ENCODE results near the gene NUPR2.

GRCh38 chr7:50674259-50674885, 108.3 kb downstream of the GRB10 start:
- PRO-cap, result no peak
- RAMPAGE, long total RNA, result no peak

- PRO-cap, result no peak
- RAMPAGE, long total RNA, result no peak
Observed at GRCh38 chr7:50739604-50740845, 42.7 kb downstream of the GRB10 start.

GRCh38 chr7:50763778-50764276, 18.9 kb downstream of the GRB10 start:
- PRO-cap, result no peak
- RAMPAGE, long total RNA, result no peak

DNA sequence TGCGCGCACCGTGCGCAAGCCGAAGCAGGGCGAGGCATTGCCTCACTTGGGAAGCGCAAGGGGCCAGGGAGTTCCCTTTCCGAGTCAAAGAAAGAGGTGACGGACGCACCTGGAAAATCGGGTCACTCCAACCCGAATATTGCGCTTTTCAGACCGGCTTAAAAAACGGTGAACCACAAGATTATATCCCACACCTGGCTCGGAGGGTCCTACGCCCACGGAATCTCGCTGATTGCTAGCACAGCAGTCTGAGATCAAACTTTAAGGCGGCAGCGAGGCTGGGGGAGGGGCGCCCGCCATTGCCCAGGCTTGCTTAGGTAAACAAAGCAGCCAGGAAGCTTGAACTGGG, 116.3 kb upstream of the GRB10 start:
- PRO-cap, result no peak
- RAMPAGE, long total RNA, result no peak

GRCh38 chr7:51081342-51081680, 235.3 kb downstream of the COBL start:
- PRO-cap, result no peak
- RAMPAGE, long total RNA, result no peak

DNA sequence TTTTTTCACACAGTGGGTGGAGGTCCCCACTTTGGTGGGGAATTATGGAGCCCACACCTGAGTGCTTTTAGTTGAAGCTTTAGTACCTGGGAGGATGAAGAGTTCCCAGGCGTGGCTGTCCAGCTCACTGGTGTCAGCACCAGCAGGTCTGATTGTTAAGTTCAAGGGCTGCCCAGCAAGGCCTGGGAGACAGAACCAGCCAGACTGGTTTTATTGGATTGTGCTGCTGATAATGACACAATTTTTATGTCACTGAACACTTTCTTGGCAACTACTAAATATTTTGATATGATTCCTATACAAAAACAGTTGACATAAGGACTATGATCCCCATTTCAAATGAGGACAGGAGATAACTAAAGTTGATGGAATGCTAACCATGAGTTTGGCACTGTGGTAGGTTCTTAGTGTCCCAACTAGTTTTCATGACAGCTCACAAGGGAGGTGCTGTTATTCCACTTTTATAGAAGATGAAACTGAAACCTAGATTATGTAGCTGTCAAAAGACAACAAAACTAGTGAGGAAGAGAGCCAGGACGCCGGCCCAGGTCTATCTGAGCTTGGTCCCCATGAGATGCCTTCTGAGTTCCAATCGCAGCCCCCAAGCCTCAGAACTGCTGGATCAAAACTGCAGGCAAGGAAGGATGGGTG, 52.9 kb downstream of the COBL start:
- PRO-cap, result no peak
- RAMPAGE, long total RNA, result no peak

- PRO-cap, result no peak
- RAMPAGE, long total RNA, result no peak
Observed at GRCh38 chr7:54664203-54664944, 94.6 kb downstream of the SEC61G start.

GRCh38 chr7:55029946-55030401, 11.2 kb downstream of the EGFR start:
- PRO-cap, result no peak
- RAMPAGE, long total RNA, result no peak

GRCh38 chr7:55095320-55096052, 76.7 kb downstream of the EGFR start:
- PRO-cap, result no peak
- RAMPAGE, long total RNA, result no peak

DNA sequence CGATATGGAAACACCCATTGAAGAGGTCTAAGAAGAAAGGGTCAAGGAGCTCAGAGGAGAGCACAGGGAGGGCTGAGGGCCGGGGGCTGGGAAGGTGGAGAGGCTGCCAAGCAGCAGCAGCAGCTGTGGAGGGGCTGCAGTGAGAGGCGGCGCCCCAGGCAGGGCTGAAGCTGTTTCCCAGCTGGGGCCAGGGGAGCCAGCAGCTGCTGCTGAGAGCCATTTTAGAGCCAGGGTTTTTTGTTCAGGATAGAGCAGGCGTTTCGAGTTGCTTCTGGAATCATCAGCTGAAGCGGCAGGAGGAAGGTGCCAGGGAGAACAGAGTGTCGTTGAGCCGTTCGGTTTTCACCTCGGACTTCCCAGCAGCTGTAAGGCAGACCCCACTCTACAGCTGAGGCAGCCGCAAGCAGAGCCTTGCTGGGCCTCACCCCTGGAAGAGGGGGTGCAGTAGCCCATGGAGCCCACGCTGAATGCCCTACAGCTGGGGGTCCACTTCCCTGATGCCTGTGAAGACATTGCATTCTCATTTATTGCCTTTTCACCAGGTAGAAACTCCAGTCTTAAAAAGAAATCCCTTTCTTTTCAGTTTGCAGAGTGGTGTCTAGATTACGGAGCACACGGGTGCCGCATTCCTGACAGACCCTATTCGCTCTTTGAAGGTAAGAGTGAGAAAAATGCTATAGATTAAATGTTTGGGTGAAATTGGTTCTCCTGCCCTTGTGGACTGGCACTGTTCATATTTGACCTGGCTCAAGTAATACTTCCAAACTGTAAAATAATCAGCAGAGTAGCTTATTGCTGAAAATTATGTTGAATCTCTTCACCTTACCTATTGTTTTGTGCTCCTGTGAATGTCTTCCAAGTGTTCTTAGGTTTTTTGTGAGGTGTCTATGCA, 62.9 kb downstream of the LANCL2 start:
- PRO-cap, result no peak
- RAMPAGE, long total RNA, result no peak

- PRO-cap, result no peak
- RAMPAGE, long total RNA, result no peak
Observed at GRCh38 chr7:55438780-55439612, 73.9 kb downstream of the LANCL2 start.

GRCh38 chr7:55515440-55516441, 56.6 kb downstream of the VOPP1 start:
- PRO-cap, result no peak
- RAMPAGE, long total RNA, result no peak

DNA sequence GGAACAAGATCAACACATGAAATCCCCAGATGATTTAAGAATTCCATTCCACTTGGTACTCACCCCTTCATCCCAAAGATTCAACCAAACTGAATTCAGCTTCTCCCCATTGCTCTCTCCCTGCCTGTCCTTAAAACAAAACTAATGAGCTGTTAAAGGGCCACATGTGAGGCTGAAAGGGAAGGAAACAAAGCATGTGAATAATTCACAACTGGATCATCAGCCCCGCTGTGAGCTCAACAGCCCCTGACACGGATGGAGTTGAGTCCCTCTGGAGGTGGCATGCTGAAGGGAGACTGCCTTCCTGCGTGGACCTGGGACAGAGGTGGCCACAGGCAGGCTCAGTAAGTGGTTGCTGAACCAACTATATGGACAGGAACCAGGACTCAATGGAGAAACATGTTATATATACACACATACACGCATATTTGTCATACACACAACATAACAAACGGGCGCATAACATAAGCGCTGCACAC, 32.8 kb downstream of the VOPP1 start:
- PRO-cap, result no peak
- RAMPAGE, long total RNA, result no peak

GRCh38 chr7:55546735-55547300, 25.5 kb downstream of the VOPP1 start:
- PRO-cap, result no peak
- RAMPAGE, long total RNA, result no peak

DNA sequence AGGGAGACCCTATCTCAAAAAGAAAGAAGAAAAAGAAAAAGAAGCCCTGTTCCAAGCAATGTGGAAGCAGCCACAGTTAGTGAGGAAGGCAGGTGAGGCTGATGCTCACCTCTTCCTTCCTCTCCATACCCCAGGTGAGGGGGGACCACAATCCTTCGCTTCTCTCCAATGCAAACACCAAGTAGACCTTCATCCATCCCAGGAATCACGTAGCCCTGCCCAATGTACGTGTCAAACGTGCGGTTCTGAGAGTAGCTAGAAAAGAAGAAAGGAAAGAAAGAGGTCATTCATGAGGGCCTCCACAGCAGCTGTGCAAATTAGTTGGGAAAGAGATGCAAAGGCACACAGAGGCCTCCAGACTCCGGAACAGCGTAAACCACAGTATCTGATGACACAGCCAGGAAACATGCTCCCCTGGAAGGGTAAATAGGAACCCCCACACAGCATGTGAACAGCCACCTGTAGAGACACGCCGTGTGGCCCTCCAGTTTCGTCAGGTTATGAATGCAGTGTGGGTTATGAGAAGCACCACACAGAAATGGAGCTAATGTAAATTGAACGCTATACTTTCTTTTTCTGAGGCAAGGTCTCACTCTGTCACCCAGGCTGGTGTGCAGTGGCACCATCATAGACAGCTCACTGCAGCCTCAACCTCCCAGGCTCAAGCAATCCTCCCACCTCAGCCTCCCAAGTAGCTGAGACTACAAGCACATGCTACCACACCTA, 126.8 kb upstream of the VOPP1 start:
- PRO-cap, result no peak
- RAMPAGE, long total RNA, result no peak

- PRO-cap, result no peak
- RAMPAGE, long total RNA, result no peak
Observed at GRCh38 chr7:55911642-55912175, 24.5 kb downstream of the ZNF713 start.

DNA sequence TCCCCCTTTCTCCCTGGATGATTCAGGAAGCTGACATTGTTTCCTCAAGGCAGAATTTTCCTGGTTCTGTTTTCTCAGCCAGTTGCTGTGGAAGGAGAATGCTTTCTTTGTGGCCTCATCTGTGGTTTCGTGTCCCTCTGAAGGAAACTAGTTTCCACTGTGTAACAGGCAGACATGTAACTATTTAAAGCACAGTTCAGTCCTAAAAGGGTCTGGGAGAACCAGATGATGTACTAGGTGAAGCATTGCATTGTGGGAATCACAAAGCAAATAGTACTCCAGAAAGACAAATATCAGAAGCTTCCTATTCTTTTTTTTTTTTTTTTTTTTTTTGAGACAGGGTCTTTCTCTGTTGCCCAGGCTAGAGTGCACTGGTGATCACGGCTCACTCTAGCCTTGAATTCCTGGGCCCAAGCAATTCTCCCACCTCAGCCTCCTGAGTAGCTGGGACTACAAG, 12.8 kb downstream of the PHKG1 start:
- PRO-cap, result no peak
- RAMPAGE, long total RNA, result no peak

DNA sequence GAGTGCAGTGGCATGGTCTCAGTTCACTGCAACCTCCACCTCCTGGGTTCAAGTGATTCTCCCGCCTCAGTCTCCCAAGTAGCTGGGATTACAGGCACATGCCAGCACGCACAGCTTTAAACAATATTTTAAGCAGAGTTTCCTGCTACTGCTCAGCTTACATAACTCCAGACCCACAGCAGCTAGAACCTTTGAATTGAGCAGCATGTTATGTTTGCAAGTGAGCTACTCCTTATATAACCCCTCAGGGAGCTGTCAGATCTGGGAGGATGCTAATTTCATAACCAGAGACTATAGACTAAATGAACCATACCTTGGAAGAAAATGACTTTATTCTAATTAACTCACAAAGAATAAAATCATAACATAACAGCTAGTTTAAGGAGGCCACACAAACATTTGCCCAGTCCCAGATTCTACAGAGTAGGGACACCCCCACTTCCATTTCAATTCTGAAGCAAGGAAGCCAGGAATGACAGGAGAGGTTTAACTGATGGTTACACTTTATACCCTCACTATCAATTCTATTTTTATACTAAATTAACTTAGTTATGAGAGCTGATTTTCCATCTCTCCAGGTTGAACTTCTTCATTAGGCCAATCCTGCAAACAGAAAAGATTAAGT, 4.9 kb downstream of the CHCHD2 start:
- PRO-cap, result no peak
- RAMPAGE, long total RNA, result no peak

DNA sequence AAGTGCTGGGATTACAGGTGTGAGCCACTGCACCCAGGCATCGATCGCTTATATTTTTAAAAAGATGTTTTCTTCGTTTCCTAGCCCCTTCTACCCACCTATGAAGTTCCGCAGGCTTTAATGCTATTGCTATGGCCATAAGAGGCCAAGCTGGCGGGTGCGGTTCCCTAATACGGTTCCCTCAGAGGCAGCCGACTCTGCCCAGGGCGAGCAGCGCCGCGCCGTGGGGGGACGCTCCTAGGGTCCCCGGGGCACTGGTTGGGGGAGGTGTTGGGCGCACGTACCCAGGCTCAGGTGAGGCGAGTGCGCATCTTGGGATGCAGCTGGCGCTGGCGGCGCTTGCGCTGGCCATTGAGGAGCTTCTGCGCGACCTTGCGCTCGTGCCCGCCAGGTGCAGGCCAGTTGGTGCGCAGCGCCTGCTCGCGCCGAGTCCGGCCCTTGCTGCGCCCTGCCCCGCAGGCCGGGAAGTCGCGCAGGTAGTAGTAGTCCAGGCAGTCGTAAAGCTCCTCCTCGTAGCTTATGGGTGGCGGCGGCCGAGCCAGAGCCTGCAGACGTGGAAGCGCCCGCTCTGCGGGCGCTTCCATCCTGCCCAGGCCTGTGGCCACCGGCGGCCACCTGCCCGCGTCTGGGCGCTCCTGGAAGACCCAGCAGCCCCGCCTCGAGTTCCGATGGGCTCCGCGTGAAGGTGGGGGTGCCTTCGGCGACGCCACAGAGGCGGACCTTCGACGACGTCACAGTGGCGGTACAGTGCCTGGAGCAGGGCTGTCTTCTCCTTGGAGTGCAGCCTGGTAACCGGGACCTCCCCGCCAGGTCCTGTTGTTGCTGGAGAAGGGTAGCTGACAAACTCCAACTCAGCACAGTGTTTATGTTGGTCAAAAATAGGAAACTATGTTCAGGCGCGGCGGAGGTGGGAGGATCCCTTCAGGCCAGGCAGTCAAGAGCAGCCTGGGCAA, at the start of gene NUPR2:
NUPR2 (minus strand) TSS at position 687 of the 953 bp plus-strand sequence.
- PRO-cap, result no peak
- RAMPAGE, long total RNA, result no peak

GRCh38 chr7:56175519-56176218, 59.5 kb upstream of the NUPR2 start:
- PRO-cap, result no peak
- RAMPAGE, long total RNA, result no peak